Sciatic nerve (tissue), 1 donor: ENCODE measurements around the gene ZBED6.

DNA sequence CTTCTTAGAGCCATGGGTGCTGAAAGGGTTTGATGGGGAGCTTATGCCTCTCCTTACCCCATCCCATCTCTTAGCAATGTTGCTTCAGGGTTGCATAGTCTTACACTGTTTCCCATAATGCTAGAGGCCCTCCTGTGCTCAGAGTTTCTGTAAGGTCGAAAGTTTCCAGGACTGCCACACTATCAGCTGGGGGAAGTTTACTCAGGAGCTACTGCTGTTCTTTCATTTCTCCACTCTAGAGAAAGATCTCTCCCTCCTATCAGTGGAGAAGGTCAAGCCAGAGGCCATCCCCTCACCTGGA lies 777 bp downstream of the FMOD start:
- PRO-cap, result bidirectional peak, plus-strand start at position 196 of the sequence, minus-strand start at position 72 of the sequence

- PRO-cap, result no peak
These were observed 55.7 kb upstream of the FMOD start for GRCh38 chr1:203406513-203407099.

GRCh38 chr1:203448138-203449163 lies 27.2 kb upstream of the PRELP start:
- PRO-cap, result unidirectional peak, minus-strand start at chr1:203448871; unidirectional peak, minus-strand start at chr1:203448893

GRCh38 chr1:203518960-203520041 lies 25.3 kb downstream of the OPTC start:
- PRO-cap, result no peak

- PRO-cap, result no peak
These were observed 27.3 kb downstream of the OPTC start for GRCh38 chr1:203521217-203521761.

GRCh38 chr1:203649791-203650993 lies 23.6 kb downstream of the ATP2B4 start:
- PRO-cap, result no peak

DNA sequence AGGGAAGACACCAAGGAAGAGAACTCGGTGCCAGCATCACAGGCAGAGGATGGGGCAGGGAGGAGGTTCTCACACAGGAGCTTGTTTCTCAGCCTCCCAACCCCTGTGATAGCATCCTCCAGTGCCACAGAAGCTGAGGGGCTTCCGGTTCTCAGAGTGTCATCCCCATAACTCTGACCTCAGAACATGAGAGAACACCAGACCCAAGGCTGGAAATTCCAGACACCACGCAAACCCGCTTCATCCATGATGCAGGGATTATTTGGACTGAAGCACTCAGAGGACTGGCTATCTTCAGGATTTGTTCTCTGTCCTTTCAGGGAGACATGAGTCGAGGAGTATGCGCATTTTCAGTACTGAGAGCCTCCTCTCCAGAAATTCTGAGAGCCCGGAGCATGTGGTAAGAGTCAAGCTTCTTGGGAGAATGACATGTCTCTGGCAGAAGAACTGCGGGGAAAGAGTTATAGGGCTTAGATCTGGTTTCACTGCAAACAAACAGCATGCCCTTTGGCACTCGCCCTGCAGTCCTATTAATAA lies 6.8 kb downstream of the LAX1 start:
- PRO-cap, result no peak

DNA sequence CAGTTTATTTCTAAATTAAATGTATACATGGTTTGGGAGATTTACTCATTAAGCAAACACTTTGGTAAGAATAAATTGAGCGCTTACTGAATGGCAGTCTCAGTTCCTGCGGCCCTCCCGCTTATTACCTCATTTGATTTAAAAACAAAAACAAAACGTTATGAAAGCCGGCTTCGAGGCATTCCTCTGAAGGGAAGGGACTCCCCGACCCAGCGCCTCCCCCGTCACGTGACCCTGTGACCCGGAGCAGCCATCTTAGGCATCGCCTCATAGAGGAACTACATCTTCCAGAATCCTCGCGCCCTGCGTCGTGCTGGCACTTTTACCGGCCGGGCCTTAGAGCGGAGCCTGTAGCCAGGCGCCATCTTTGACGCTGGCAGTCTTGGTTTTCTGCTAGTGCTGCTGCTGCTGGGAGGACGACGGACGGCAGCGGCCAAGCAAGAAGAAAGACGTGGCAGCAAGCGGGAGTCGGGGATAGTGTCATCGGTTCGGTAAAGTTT lies at the start of gene ZBED6:
TSS of gene ZBED6 (plus strand) at position 339 of the 500 bp plus-strand sequence.
- PRO-cap, result bidirectional peak, plus-strand start at position 353 of the sequence, minus-strand start at position 135 of the sequence

DNA sequence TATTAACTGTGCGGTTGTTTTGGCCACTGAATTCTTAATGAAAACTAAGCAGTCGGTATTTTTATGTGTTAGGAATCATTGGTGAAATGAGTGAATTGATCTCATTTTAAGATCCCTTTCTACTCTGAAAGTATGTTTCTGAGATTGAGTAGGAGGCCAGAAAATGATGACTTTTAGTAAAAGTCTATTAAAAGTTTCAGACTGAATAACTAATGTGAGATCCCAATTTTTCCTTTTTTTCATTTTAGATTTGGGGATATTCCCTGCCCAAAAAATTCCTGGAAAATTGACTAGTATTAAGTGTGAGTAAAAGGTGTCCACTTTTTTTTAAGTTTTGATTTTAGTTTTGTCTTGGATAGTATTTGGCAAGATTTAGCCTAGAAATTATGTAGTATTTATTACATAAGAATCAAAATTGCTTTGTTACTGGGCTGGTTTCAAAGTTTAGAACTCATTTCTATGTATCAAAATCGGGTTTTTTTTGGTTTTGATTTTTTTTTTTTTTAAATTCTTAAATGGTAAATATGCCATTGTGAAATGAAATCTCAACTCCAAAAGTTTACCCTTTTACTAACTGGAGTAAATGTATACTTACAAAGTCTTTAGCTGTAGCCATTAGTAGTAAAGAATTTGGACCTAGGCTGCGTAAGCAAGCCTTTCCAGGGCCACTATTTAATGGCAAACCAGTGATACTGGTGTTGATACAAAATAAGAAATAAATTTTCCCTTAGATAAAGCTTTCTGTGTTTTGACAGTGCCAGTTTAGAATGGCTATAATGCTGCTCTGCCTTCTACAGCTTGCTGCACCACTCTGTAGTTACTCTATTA lies 6.1 kb downstream of the ZBED6 start:
- PRO-cap, result no peak

DNA sequence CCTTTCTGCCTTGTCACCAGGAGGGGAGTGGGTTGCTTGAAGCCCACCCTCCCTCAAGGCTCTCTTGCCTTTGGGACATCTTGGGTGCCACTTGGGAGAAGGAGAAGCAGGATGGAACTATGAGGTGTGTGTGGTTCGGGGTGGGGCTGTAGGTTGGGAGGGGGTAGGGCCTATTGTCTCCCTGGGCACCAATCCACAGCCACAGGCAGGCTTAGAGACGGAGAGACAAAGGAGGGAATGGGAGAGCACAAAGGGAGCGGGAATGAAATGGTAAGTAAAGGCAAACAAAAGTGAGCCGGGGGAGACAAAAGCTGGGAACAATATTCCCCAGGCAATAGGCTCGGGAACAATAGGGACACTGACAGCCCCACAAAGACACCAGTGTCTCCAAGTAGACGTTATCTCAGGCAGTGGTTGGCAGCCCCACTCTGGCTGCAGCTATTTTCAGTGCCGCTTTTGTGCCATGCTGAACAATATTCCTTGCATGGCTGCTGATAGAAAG lies 76.3 kb upstream of the SOX13 start:
- PRO-cap, result no peak

DNA sequence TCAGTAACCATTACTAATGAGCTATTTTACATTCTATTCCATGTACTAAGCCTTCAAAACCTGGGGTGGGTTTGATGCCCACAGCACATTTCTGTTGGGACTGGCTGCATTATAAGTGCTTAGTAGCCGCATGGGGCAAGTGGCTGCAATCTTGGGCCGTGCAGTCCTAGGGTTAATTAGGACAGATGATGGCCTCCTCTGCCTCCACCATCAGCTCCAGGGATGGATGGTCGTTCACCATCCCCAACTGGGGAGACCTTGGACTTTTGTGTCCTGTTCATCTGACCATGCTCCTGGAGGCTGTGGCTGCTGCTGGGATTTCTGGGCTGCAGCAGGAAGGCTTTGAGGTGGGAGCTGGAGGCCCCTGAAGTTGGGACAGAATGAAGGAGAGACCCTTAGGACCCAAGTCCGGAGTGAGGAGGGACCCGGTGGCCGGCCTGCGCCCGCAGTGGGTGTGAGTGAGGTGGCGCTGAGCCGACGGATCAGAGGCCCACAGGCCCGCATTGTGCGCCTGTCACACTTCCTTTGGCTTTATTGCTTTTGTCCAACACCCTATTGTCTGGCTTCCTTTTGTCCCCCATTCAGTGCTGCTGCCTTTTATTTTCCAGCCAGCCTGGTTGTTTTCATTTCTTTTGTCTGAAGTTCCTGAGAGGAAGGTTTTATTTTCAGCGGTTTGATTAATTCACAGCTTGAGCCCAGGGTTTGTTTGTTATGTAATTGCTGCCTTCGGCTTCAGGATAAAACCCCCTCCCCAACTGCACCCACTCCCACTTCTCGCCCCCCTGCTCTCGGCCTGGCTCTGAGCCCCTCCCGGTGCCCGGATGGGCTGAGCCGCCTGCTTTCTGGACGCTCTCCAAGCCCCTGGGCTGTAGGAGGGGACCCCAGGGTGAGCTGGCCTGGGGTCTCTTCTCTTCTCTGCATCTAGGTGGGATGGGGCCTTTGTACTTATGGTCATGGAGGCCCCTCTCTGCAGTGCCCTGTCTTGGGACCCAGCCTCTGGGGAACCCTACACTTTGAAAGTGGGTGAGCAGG lies 35.6 kb downstream of the SOX13 start:
- PRO-cap, result no peak

GRCh38 chr1:204320346-204320996 lies 39.3 kb downstream of the PLEKHA6 start:
- PRO-cap, result no peak

DNA sequence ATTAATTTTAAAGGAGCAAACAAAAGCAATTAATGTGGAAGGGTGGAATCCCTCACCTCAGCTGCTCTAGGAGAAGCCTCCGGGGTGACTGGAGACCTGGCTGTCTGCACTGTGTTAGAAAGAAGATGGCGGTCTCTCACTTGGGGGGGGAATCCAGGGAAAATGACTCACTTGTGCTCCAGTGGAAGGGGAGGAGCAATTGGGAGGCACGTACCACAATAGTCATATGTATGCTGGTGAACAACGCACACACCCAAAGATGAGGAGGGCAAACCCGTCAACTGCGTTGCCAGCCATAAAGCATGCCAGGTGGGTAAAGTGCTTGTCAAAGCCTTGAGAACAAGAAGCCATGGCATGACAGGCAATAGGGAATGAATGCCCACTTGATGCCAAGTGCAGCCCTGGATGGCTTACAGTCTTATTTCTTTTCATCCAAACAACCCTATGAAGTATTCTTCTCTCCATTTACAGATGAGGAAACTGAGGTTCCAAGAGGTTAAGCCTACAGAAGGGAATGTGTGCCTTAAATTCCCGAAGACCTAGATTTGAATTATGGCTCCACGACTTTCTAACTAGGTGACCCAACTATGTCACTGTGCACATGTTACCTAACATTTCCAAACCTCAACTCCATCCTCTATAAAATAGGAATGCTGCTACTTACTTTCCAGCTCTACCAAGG lies 22.0 kb downstream of the PLEKHA6 start:
- PRO-cap, result no peak

- PRO-cap, result no peak
These were observed 25.3 kb downstream of the PIK3C2B start for GRCh38 chr1:204469265-204469679.

GRCh38 chr1:204841665-204842374 lies 13.4 kb downstream of the NFASC start:
- PRO-cap, result no peak

GRCh38 chr1:204869766-204870523 lies 41.5 kb downstream of the NFASC start:
- PRO-cap, result no peak

DNA sequence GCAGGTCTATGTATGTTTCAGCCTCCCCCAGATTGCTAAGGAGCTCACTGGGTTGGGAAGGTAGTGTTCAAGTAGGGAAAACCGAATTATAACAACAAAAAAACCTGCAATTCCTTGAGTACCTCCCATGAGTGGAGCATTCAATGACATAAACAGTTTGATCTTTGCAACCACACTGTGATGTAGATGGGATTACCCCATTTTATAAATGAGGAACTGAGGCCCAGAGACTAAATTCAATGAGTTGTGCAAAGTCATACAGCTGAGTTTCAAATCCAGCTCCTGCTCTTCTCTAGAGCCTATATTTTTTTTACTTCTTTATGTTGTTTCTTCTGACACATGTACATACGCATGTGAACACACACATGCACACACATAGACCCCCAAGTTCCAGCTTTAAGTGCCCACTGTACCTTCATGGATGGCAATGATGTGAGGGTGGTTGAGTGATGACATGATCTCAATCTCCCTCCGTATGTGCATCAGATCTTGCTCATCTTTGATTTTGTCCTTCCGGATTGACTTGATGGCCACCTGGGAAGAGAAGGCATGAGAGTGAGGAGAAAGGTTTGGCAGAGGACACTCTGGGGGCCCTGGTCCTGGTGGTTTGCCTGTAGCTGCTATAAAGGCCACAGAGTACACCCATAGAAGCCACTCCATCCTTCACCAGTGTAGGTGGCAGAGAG lies 10.1 kb downstream of the NUAK2 start:
- PRO-cap, result no peak

- PRO-cap, result no peak
These were observed 13.6 kb downstream of the KLHDC8A start for GRCh38 chr1:205343028-205343690.

DNA sequence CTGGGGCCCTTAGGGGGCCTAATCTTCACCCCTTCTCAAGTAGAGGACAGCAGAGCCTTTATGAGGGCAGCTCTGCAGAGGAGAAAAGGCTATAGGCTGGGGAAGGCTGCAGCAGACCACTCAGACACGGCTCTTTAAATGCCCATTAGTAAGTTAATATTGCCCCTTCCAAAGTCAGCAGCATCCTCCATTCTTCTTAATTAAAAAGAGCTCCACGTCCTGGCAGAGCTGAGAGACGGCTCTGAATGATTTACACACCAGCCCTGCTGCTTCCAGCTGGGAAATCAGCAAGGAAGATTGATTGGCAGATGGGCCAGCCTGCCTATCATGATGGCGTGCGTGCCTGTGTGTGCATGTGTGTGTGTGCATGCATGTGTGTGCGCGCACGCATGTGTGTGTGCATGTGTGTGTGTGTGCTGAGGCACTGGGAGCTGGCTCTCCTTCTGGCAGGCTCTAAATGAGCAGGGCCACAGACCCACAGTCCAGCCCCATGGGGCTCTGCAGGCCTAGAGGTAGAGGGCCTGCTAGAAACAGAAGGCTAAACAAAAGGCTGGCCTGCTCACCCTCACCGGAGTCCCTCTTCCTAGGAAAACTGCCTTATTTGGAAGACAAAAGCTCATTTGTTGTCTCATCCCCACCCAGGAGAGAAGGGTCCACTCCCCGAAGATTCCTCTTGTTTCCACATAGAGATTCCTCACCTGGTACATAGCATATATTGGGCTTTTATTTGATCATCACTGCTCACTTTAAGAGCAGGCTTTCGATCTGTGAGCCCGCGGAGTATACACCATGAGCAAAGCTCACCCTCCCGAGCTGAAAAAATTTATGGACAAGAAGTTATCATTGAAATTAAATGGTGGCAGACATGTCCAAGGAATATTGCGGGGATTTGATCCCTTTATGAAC lies 6.0 kb downstream of the KLHDC8A start:
- PRO-cap, result no peak

GRCh38 chr1:205374238-205375388 lies 17.9 kb upstream of the KLHDC8A start:
- PRO-cap, result no peak